Measurements from ENCODE around the gene SUFU.

GRCh38 chr10:102503419-102504627, at the start of gene SUFU:
TSS of gene SUFU (plus strand) at chr10:102503972.
- PRO-cap, 2 experiments: peak in 2 of 2 experiments; most common plus-strand start chr10:102503972 (in 2); most common minus-strand start chr10:102503743 (in 1)
- RAMPAGE, long total RNA, 5 experiments: start-site peak on the plus strand in 1 of 5 experiments, at chr10:102503959-102504003 at its widest, 10 reads per replicate

DNA sequence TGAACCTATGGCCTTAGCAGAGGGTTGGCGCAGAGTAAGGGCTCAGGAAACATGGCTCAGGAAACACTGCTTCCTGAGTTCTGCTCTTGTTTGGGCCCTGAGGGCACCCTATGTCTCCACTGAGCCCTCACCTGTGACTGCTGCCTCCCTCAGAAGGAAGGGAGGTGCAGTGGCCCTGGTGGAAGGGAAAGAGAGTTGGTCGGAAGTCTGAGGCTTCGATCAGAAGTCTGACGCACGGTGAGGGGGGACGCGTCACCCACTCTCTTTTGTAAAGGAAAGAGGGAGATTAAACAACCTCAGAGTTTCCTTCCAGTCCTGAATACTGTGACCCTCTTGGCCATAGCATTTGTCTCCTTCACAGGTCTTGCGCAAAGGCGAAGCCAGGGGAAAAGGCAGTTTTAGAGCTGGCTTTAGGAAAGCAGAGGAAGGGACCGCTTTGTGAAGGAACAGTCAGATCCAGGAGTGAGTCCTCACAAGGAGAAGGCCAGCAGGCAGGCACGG, 31.3 kb upstream of the TRIM8 start:
- PRO-cap, 2 experiments: no peak in any of the 2 experiments
- RAMPAGE, long total RNA, 5 experiments: no peak in any of the 5 experiments

DNA sequence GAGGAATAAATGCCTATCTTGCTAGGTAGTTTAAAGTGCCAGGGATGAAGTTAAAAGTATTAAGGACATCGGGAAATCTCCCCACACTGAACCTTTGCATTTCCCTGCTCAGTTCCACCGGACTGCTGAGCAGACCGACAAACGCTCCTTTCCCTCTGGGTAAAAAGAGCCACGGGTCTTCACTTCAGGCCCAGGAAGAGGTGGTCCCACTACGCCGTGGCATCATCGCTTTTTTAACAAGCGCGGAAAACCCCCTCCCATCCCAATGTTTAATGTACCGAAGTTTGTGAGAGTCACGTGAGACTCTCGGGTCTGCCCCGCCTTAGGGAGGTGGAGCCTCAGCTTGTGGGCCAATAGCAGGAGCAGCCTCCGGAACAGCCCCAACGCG, 2.4 kb upstream of the TRIM8 start:
- PRO-cap, 2 experiments: peak in 2 of 2 experiments; most common minus-strand start position 267 of the sequence (in 1)
- RAMPAGE, long total RNA, 5 experiments: no peak in any of the 5 experiments

DNA sequence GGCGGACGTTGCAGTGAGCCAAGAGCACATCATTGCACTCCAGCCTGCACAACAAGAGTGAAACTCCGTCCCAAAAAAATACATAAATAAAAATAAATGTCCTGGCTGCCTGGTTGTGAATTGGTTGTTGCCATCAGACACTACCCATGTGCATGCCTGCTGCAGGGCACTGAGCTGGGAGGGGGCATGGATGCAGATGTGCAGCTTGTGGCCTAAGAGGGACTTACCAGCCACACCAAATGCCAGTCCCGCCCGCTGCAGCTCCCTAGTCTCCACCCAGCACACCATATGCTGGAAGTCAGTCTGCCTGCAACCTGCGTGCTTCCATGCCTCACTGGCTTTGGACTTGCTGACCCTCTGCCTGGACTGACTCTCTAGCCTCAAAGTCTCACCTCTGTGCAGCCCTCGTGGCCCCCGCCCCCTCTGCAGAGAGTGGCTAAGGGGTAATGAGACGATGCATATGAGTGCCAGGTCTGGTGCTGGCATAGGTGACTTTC, 21.5 kb downstream of the TRIM8 start:
- PRO-cap, 2 experiments: no peak in any of the 2 experiments
- RAMPAGE, long total RNA, 5 experiments: no peak in any of the 5 experiments

GRCh38 chr10:102669392-102670181, 25.3 kb downstream of the TRIM8 start:
- PRO-cap, 2 experiments: peak in 1 of 2 experiments; most common plus-strand start chr10:102669737 (in 1); most common minus-strand start chr10:102669583 (in 1)
- RAMPAGE, long total RNA, 5 experiments: no peak in any of the 5 experiments

DNA sequence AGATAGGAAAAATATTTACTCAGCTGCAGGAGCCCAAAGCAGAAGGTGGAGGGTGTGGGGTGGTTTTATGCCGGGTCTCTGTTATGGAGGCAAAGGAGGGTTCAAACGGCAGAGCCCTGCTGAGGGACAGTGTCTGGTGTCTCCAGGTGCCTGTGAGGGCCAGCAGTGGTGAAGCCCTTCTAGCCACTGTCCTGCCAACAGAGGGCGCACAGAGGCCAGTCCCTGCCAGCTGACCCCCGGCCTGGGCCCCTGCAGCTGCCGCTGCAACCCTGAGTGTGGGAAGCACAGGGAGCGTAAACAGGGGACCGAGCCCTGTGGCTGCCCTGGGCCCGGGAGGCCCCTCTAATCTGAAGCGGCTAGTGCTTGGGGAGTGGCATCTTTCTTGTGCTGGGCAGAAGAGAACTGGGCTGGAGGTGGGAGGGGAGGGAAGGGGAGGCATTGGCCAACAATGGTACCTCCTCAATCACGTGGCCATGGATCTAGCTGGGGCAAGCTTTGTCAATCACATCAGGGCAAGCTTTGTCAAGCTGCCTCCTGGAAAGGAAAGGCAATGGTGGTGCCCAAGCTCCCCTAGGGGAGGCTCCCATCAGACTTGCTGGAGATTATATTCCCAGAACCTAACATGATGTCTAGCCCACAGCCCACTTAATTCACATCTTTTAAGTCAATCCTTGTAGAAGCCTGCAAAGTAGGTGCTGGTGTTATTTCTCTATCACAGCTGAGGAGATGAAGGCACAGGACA, 34.6 kb downstream of the TRIM8 start:
- PRO-cap, 2 experiments: peak in 1 of 2 experiments; most common plus-strand start position 525 of the sequence (in 1); most common minus-strand start position 384 of the sequence (in 1)
- RAMPAGE, long total RNA, 5 experiments: no peak in any of the 5 experiments

DNA sequence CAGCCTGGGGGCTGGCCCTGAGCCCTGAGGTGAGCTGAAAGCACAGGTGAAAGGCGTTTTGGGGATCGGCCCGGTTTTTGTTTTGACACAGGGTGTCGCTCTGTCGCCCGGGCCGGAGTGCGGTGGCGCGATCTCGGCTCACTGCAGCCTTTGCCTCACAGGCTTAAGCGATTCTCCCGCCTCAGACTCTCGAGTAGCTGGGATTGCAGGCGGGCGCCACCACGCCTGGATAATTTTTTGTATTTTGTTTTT, 457 bp downstream of the SFXN2 start:
- PRO-cap, 2 experiments: no peak in any of the 2 experiments
- RAMPAGE, long total RNA, 5 experiments: no peak in any of the 5 experiments

DNA sequence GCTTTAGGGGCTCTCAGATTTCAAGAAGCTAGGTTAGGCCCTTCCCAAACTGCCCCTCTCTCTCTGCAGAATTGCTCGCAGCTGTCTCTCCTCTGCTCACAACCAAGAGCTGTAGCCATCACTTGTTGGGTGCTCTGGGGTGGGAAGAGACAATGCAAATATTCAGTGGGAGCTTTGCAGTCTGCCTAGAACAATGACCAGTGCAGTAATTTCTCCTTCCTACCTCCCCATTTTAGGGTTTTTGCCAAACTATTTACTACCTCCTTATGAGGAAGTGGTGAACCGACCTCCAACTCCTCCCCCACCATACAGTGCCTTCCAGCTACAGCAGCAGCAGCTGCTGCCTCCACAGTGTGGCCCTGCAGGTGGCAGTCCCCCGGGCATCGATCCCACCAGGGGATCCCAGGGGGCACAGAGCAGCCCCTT, 24.8 kb downstream of the CYP17A1 start:
- PRO-cap, 2 experiments: no peak in any of the 2 experiments
- RAMPAGE, long total RNA, 5 experiments: no peak in any of the 5 experiments

GRCh38 chr10:103240195-103240677, 5.5 kb upstream of the RPEL1 start:
- PRO-cap, 2 experiments: no peak in any of the 2 experiments
- RAMPAGE, long total RNA, 5 experiments: no peak in any of the 5 experiments

DNA sequence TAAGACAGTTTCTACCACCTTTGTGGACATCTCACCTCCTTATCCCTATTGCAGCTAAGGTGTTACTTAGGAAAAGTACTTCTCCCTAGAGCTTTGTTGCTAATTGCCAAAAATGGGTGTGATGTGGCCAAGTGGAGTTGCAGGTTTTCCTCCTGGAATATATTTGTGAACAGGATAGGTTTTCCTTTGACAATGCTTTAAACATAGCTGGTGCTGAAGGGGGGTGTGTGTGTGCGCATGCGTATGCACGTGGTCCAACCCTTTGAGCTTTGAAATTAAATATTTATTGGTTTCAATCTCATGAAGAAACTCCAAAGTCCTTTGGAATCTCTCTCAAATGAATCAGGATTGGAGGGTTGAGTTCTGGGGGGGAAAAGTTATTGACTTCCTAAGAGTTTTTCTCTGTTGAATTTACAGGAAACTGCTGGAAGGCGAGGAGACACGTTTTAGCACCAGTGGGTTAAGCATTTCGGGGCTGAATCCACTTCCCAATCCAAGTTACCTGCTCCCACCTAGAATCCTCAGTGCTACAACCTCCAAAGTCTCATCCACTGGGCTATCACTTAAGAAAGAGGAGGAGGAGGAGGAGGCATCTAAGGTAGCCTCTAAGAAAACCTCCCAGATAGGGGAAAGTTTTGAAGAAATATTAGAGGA, 11.1 kb downstream of the INA start:
- PRO-cap, 2 experiments: no peak in any of the 2 experiments
- RAMPAGE, long total RNA, 5 experiments: no peak in any of the 5 experiments

- PRO-cap, 2 experiments: no peak in any of the 2 experiments
- RAMPAGE, long total RNA, 5 experiments: no peak in any of the 5 experiments
Observed at GRCh38 chr10:103545572-103546304, 52.2 kb downstream of the NEURL1 start.

- PRO-cap, 2 experiments: no peak in any of the 2 experiments
- RAMPAGE, long total RNA, 5 experiments: start-site peak on the minus strand in 1 of 5 experiments, at chr10:103596905-103597272 at its widest, 12 reads per replicate
Observed at GRCh38 chr10:103596799-103597516, 103.5 kb downstream of the NEURL1 start.

- PRO-cap, 2 experiments: no peak in any of the 2 experiments
- RAMPAGE, long total RNA, 5 experiments: no peak in any of the 5 experiments
Observed at GRCh38 chr10:103598062-103599291, 105.0 kb downstream of the NEURL1 start.

- PRO-cap, 2 experiments: no peak in any of the 2 experiments
- RAMPAGE, long total RNA, 5 experiments: start-site peak on the minus strand in 1 of 5 experiments, at chr10:103600639-103600746 at its widest, 5 reads per replicate
Observed at GRCh38 chr10:103600599-103601594, 107.4 kb downstream of the NEURL1 start.

GRCh38 chr10:103626914-103627535, 133.5 kb downstream of the NEURL1 start:
- PRO-cap, 2 experiments: no peak in any of the 2 experiments
- RAMPAGE, long total RNA, 5 experiments: no peak in any of the 5 experiments

- PRO-cap, 2 experiments: no peak in any of the 2 experiments
- RAMPAGE, long total RNA, 5 experiments: no peak in any of the 5 experiments
Observed at GRCh38 chr10:103627754-103628383, 134.4 kb downstream of the NEURL1 start.

DNA sequence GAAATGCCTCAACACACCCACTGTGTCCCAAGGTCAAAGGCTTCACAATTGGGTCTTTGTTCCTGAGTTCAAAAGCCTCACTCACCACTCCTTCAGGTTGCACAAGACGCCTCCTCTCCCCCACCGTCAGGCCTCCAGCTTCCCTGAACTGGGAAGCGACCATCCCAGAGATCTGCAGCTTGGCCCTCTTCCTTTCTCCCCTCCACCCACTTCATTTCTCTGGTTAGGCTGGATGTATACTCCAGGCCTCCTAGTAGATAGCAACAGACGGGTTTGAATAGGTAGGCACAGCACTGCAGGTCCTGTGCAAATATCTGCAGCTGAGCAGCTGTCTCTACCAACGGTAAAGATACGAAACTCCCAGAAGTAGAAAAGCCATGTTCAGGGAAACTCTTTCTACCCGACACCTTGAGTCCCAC, 164.9 kb downstream of the NEURL1 start:
- PRO-cap, 2 experiments: no peak in any of the 2 experiments
- RAMPAGE, long total RNA, 5 experiments: no peak in any of the 5 experiments

DNA sequence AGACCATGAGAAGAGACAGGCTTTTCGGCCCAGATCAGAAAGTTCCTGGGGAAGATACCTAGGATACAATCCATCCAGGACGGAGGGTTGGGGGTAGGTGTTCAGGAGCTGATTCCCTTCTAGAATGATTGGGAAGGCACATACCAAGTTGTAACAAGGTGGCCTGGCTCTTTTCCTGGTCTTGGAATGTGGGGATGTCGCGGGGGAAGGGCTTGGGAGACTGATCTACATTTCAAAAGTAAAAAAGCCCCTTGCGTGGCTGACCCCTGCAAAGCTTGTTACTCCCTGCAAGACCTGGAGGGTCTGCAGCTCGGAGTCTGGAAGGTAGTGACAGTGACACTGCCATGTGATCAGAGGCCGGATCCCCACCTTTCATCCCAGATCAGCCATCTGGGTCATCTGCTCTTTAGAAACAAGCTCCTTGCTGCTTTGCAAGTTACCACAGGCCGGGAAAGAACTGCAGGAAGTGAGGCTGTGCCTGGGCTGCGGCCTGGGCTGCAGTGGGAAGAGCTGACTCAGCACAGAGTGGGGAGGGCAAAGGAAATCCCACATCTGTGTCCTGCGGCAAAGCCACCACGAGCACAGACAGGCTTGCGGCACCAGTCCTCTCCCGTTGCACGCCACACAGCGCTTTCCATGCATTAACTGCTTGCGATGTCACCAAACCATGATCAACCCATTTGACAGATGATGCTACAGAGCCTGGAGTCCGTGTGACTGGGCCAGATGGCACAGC, 97.8 kb downstream of the SH3PXD2A start:
- PRO-cap, 2 experiments: no peak in any of the 2 experiments
- RAMPAGE, long total RNA, 5 experiments: no peak in any of the 5 experiments

- PRO-cap, 2 experiments: peak in 1 of 2 experiments; most common minus-strand start chr10:103839329 (in 1)
- RAMPAGE, long total RNA, 5 experiments: no peak in any of the 5 experiments
Observed at GRCh38 chr10:103839058-103839788, 16.2 kb downstream of the SH3PXD2A start.

GRCh38 chr10:103845542-103846334, 9.6 kb downstream of the SH3PXD2A start:
- PRO-cap, 2 experiments: no peak in any of the 2 experiments
- RAMPAGE, long total RNA, 5 experiments: no peak in any of the 5 experiments

Data from thyroid gland (tissue), 7 donors.